ENCODE measurements around a stretch of chr11.

- RRBS = no CpG with 5 or more reads among the region's 11 CpGs
Measured at GRCh38 chr11:2303649-2304189, 1.9 kb downstream of the TSPAN32 start.

DNA sequence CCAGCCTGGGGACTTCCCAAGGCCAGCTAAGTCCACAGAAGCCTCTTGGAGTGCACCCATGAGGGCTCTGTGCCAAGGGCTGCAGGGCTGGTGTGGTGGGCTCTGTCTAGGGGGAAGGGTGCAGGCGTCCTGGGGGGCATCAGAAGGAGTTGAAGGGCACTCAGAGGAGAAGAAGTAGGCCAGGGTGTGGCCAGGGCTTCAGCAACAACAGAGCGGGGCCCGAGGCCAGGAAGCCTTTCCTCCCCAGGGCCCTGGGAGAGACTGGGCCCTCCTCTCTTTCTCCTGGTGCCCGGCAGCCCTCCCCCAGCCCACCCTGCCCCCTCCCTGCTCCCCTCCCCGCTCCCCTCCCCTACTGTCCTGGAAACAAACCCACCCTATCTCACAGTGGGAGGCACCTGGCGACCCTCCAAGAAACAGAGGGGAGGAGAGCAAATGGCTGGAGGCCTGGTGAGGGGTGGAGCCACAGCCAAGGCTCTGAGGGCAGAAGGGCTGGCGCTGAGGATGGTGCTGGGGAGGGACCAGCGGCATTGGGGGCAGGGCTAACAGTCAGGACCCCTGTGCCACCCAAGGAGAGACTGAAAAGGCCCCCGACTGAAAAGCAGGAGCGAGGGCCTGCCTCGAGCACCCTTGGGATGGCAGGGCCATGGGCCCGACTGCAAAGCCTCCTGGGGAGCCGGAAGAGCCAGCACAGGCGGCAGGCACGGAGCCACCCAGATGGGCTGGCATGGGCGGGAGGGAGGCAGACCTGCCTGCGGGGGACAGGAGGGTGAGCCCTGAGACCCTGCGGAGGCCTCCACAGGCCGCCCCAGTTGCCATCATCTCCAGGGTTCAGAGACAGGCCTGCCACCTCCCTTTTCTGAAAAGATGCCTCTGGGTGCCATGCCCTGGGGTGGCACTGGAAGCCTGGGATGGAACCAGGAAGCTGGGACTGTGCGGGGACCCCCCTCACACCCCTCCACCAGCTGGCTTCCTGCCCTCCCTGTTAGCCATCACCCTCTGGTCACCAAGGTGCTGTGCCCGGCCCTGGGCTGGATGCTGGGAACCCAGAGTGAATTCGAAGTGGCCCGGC is 13.4 kb downstream of the TSPAN32 start:
- RRBS = 63% methylated on average over 1 of the region's 23 CpGs

DNA sequence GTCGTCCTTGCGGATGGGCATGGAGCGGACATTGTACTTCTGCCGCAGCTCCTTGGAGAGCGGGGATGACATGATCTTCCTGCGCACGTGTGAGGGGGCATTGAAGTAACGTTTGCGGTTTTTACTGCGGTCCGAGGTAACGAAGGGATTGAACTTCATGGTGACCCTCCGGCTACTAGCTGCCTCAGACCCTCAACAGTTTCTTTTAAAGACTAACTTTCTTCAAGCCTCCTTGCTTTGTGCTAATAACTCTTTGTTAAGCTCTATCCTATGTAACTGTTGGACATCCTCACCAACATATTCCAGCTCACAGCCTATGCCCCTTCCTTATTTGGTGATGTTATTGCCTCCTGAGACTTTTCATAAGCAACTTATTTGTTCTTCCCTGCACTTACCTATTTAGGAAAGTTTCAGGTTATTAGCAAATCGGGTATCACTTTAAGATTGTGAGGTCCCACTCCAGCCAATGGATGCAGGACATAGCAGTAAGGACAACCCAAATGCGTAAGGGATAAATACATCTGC is 33.8 kb downstream of the TSPAN32 start:
- RRBS = no CpG with 5 or more reads among the region's 15 CpGs

DNA sequence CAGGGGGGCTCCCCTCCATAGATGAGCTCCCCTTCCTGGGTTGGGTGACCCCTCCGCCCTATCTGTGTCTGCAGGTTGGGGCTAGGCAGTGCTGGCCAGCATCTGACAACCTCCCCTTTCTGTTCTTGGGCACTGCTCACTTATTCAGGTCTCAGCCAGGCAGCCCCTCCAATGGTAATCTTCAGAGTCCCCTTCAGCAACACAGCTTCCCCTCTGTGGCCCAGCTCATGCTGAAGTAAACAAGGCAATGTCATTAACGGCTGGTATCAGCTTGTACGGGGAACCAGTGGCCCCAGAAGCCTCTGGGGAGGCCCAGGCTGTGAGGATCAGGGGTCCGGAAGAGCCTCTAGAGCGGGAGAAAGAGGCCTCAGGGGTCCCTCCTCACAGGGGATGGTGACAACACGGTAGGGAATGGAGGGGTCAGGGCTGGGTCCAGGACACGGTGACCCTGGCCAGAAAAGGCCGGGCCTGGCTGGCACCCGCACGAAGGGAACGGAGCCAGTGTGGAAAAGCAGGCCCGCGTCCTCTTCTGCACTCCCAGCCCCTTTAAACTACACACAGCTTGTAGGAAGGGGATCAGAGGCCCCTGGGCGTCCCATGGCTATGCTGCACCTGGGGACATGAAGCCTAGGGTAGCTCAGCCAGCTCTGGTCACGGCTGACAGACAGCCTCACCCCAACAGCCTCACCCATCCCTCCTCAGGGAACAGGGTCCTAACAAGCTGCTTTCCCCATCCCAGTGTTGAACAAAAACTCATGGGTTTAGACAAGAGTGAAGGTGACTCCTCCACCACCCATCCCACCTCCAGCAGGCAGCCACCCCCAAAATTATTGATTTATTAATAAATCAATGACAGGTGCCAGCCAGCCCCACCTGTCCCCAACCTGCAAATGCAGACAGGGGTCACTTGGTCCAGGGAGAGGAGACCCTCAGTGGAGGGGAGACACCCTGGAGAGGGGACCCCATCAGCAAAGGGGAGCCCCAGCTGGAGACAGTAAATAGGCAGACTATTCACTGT is 9.3 kb upstream of the CD81 start:
- RRBS = 83% methylated on average over 2 of the region's 15 CpGs

GRCh38 chr11:2375945-2376572 is 1.1 kb upstream of the CD81 start:
- RRBS = no CpG with 5 or more reads among the region's 17 CpGs

GRCh38 chr11:2378318-2379391 is 1.5 kb downstream of the CD81 start:
- RRBS = no CpG with 5 or more reads among the region's 31 CpGs

DNA sequence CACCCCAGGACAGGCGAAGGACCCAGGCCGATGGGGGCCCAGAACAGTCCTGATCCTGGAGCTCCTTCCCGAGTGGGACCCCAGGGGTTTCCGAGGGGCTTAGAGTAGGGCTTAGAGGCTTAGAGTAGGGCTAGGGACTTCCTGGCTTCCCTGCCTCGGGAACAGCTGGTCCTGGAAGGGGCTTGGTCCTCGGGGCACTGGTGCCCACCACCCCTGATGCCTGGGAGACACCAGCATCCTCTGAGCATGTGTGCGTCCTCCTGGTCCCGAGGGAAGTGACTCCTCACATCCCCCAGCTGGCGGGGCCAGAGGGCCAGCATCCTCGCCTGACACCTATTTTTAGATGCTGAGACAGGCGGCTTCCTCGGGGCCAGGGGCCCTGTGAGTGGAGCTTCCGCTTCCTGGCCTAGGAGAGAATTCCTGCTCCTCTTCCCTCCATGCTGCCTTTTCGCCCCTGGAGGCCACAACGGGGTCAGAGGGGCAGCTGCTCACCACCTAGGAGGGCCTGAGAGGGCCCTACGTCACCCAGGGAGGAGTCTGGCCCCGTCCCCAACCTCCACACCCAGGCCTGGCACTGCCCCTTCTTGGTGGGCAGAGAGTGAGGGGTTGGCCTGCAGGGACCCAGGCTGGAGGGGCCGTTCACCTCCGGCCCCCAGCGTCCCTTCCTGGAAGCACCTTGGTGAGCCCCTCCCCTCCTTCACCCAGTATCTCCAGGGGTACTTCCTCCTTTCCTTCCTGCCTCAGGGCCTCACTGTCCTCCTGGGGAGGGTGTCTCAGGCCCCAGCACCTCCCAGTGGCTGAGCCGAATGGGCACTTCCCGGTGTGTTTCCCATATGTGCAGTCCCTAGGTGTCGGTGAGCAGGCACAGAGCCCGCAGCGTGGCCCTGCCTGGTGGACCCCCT is 5.9 kb downstream of the CD81 start:
- RRBS = no CpG with 5 or more reads among the region's 25 CpGs

GRCh38 chr11:2393984-2394591 is 6.5 kb upstream of the TSSC4 start:
- RRBS = no CpG with 5 or more reads among the region's 25 CpGs

DNA sequence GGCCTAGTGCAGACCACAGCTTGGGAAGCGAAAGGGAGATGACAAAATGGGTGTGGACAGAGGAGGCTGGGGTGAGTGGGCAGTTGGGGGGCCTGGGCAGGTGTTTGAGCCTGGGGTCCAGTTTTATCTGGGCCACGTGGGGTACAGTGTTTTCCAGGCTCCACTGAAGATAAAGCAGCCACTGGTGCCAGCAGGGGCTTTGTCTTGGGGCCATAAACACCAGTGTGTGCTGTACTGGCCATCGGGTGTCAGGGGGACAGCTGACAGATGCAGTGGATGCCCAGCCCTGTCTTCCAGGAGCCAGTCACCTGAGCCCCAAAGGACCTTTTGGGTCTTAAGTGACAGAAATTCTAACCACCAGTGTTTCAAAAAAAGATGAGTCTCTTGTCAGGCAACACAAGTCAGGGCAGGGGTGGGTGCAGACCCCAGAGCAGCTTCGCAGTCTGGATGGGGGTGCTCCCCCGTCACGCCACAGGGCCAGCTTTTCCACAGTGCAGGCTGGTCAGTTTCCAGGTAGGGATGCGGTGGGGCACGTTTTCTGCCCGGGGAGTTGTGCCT is 3.7 kb downstream of the TSSC4 start:
- RRBS = 93% methylated on average over 1 of the region's 9 CpGs

DNA sequence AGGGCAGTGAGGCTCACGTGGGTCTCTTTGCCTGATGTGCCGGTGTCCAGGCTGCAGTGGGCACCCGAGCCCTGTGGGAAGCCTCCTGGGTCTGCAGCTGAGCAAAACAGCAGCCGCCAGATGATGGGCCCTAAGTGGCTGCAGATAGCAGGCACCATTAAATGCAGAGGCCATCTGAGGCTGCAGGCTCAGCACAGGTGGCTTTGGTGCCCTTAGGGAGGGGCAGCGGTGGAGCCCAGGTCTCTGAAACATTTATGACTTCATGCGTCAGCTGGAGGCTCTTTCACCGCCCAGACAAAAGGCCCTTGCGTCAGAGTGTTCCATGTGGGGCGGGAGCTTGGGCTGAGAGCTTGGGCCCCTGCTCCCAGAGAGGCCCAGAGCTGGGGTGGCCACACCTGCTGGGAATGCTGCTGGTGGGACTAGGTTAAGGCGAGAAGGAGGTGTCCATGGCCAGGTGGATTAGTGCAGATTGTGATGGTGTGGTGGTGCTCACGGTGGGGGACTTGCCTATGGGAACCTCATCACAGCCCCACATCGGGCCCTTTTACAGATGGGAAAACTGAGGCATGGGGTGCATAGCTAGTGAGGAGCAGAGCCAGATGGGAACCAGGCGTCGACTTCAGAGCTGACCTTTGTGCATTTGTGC is 29.7 kb downstream of the KCNQ1 start:
- RRBS = no CpG with 5 or more reads among the region's 14 CpGs

DNA sequence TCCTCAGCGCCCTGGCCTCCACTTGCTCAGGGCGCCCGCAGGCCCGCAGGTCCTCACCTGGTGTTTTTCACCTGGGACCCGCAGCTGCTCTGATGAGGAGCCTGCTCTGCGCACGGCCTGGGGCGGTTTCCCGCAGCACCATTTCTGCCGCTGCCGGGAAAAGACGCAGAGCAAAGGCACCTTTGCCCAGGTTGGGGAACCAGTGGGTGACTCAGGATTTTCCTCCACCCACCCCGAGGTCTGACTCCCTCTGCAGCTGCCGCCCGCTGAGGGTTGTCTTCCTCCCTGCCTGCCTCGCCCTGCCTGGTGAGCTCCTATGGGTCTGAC is 89.4 kb downstream of the KCNQ1 start:
- RRBS = no CpG with 5 or more reads among the region's 16 CpGs

DNA sequence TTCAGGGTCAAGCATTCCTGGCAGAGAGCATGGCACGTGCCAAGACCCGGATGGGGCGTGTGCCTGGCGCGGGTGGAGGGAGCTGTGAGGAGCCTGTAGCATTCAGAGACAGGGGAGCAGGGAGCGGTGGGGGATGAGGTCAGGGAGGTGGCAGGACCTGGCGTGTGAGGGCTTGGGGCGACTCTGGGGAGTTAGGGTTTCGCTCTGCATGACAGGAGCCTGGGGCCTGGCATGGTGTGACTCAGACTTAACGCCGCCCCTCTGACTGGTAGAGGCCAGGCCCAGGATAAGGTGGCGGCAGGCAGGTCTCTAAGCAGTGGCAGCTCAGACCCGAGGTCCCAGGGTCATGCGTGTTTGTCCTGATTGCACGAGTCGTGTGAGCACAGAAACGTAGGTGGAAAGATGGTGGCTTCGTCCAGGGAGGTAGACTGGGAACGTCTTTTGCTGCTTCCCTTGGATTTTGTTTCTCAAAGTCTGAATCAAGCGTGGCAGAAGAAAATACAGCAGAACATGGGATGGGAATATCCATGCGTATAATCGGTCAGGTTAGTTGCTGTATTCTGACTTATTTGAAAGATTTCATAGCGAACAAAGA is 103.1 kb downstream of the KCNQ1 start:
- RRBS = no CpG with 5 or more reads among the region's 23 CpGs

GRCh38 chr11:2655935-2656827 is 211.4 kb downstream of the KCNQ1 start:
- RRBS = no CpG with 5 or more reads among the region's 5 CpGs

- RRBS = no CpG with 5 or more reads among the region's 5 CpGs
Measured at GRCh38 chr11:2668769-2669291, 216.7 kb downstream of the CDKN1C start.

GRCh38 chr11:2702578-2703470 is 182.8 kb downstream of the CDKN1C start:
- RRBS = no CpG with 5 or more reads among the region's 19 CpGs

- RRBS = no CpG with 5 or more reads among the region's 10 CpGs
Measured at GRCh38 chr11:2883065-2883407, 2.5 kb downstream of the CDKN1C start.

GRCh38 chr11:2898330-2899339 is 3.4 kb upstream of the SLC22A18 start:
- RRBS = no CpG with 5 or more reads among the region's 17 CpGs

DNA sequence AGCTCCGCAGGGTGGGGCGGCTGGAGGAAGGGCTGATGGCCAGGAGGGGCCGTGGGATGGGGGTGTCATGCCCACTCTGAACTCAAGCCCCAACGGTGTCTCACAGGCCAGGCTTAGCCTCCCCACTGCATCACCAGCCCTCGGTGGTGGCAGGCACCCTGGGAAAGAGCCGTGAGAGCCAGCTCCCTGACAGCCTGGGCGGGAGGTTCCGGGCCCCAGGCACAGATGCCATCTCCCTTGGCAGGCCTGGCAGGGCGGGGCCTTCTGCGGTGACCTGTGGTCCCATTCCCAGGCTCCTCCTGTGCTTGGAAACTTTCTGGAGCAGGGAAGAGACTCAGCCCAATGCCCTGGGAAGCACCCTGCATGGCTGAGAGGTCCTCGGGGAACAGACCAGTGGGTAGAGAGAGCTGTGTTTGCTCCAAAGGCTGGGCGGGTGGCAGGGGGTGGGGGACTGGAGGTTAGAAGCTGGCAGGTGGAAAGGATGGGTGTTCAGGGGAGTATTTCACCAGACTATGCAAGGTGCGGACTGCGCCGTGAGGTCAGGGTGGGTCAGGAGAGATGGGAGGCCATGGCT is 4.8 kb downstream of the PHLDA2 start:
- RRBS = no CpG with 5 or more reads among the region's 15 CpGs

DNA sequence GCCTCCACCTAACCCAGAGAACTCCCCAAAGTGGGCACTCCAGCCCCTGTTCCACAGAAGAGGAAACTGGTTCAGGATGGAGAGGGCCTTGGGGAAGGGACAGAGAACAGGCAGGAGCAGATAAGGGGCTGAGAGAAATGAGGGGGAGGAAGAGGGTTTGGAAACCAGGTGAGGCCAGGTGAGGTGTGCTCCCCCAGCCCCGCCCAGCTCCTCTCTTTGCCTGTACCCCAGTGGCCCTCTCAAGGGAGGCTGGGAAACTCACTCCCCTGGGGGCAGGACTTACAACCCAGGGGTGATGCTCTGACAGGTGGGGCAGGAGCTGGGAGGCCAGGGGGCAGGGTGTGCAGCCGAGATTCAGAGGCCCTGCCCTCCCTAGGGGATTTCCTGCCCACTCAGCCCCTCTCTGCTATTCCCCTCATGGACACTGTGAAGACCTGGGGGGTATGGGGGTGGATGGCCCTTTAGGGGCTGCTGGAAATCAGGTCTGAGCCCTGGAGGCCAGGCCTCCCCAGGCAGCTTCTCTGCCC is 2.4 kb upstream of the PHLDA2 start:
- RRBS = no CpG with 5 or more reads among the region's 2 CpGs

- RRBS = 73% methylated on average over 4 of the region's 16 CpGs
Measured at GRCh38 chr11:2932836-2933274, 3.6 kb upstream of the PHLDA2 start.

Data from Jurkat, Clone E6-1 (cell line).